HT-29 (cell line): Measurements from ENCODE around the gene GRPEL1.

DNA sequence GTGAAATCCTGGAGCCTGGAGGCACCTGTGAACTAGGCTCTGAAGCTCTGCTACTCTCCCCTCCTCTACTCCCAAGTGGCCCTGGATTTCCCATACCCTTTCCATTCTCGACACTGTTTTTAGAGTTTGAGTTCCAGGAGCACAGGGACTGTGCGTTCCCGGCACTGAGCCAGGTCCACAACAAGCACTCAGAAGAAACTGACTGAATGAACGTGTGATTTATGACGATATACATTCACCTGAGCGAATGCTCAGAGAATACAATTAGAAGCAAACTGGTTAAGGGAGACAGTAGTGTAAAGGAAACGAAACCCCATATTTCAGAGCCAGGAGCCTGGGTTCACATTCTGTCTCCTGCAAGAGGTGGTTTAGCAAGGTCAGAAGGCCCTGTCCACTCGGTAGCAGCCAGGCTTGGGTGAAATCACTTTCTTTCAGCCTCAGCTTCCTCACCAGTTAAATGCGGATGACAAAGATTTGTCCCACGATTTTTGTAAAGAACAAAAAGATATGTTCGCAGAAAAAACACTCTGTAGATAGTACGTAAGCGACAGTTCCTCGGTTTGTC lies 1.4 kb upstream of the KIAA0232 start:
- RAMPAGE, long total RNA: no peak

DNA sequence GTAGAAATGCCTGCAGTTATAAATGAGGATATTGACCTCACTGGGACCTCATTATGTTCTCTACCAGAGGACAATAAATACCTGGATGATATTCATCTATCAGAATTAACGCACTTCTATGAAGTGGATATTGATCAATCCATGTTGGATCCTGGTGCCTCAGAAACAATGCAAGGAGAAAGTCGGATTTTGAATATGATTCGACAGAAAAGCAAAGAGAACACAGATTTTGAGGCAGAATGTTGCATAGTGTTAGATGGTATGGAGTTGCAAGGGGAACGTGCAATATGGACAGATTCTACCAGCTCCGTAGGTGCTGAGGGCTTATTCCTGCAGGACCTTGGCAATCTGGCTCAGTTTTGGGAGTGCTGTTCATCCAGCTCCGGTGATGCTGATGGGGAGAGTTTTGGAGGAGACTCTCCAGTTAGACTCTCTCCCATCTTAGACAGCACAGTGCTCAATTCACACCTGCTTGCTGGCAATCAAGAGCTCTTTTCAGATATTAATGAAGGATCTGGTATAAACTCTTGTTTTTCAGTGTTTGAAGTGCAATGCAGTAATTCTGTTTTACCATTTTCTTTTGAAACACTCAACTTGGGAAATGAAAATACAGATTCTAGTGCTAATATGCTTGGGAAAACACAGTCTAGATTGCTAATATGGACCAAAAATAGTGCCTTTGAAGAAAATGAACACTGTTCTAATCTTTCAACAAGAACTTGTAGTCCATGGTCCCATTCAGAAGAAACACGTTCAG lies 47.7 kb upstream of the TBC1D14 start:
- RAMPAGE, long total RNA: no peak

DNA sequence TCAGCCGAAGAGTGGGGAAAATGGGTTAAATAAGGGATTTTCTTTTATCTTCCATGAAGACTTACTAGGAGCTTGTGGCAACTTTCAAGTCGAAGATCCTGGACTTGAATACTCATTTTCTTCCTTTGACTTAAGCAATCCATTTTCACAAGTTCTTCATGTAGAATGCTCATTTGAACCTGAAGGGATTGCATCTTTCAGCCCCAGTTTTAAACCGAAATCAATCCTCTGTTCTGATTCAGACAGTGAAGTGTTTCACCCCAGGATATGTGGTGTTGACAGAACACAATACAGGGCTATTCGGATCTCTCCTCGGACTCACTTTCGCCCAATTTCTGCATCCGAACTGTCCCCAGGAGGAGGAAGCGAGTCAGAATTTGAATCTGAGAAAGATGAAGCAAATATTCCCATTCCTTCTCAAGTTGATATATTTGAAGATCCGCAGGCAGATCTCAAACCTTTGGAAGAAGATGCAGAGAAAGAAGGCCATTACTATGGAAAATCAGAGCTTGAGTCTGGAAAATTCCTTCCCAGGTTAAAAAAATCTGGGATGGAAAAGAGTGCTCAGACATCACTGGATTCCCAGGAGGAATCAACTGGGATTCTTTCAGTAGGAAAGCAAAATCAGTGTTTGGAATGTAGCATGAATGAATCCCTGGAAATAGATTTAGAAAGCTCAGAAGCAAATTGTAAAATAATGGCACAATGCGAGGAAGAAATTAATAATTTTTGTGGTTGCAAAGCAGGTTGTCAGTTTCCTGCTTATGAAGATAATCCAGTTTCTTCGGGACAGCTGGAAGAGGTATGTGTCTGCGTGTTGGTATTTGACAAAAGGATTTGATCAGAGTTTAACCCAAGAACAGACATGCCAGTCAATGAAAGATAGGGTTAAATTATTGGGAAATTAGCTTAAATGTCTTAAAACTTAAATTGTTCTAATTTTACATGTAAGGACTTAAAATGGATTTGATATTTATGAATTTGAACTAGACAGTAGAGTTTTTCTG lies 45.9 kb upstream of the TBC1D14 start:
- RAMPAGE, long total RNA: no peak

DNA sequence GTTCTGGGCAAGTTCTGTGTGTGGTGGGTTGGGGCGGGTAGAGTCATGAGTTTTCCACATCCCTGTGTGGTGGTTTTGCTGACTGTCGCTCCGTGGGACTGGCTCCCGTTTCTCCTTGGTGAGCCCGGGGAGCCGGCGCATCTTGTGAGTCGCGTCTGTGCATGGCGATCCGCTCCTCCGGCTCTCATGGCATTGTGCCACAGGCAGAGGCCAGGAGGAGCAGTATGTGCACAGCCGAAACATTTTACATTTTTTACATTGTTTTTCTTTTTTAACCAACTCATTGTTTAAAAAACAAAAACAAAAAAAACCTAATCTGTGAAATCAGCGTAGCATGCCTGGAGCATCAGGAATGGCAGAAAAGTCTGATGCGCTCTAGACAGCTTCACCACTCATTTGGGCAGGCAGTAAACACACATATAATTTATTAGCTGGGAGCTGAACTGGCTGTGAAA lies 27.6 kb upstream of the TBC1D14 start:
- RAMPAGE, long total RNA: no peak

GRCh38 chr4:6885858-6886738 lies 23.5 kb upstream of the TBC1D14 start:
- RAMPAGE, long total RNA: no peak

- RAMPAGE, long total RNA: no peak
Observed at GRCh38 chr4:6923905-6924968, 14.6 kb downstream of the TBC1D14 start.

- RAMPAGE, long total RNA: no peak
Observed at GRCh38 chr4:6963054-6963785, 53.6 kb downstream of the TBC1D14 start.

DNA sequence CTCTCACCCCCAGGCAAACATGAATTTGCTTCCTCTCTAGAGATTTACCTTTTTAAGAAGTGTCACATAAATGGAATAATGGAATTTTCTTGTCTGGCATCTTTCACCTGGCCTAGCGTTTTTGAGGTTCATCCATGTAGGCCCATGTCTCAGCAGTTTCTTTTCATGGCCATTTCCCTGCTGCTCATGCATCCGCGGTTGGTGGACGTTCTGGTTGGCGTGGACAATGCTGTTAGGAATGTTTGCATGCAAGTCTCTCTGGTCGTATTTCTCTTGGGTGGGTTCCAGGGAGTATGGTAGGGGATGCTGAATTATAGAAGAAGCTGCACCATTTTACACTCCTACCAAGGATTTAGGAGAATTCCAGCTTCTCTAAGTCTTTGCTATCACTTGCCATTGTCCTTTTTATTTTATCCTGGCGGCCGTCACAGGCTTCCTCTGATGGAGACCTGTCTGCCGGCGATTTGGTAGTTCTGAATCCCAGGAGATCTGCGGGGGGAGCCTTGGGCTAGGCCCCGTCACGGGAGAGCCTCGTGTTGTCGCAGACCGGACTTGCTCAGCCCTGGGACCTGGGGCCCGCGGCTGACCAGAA lies 56.6 kb downstream of the CCDC96 start:
- RAMPAGE, long total RNA: no peak

DNA sequence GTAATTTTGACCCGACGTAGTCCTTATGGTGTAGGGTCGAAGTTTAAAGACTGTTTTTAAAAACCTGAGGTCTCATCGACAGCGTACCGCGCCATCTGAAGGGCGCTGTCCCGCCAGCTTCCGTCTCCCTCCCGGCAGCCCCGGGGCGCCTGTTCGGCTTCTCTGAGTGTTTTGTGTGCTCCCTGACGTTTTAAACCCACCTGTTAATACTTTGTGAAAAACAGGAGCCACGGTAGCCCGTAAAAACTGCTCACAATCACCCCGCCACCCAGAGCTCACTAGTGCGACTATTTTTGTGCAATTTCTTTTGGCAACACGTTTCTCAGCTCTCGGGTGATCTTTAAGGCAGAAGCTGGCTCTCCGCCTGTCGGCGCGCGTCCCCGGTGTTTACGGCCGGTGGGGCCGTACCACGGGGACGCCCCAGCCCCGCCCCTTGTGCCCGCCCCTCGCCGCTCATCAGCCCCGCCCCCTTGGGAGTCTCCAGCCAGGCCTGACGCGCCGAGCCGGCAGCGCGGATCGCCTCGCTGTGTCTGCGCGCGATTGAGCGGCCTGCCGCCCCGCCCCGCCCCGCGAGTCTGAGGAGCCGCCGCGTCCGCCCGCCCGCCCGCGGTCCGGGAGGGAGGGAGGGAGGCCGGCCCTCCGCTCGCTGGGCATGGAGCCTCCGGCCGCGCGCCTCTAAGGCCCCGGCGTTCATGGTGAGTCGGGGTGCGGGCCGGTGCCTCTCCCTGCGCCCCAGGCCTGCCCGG lies 56.0 kb downstream of the CCDC96 start:
- RAMPAGE, long total RNA: no peak

DNA sequence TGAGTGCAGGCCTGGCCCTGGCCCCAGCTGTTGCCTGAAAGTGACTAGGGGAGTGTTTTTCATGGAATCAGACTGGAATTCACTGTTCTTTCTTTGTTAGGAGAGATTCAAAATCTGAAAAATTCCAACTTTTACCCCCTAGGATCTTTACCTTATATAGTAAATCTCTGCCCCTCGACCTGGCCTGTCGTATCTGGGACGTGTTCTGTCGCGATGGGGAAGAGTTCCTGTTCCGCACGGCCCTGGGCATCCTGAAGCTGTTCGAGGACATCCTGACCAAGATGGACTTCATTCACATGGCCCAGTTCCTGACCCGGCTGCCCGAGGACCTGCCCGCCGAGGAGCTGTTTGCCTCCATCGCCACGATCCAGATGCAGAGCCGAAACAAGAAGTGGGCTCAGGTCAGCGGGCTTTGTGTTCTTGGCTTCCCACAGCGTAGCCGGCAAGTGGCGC lies 17.9 kb downstream of the CCDC96 start:
- RAMPAGE, long total RNA: no peak

DNA sequence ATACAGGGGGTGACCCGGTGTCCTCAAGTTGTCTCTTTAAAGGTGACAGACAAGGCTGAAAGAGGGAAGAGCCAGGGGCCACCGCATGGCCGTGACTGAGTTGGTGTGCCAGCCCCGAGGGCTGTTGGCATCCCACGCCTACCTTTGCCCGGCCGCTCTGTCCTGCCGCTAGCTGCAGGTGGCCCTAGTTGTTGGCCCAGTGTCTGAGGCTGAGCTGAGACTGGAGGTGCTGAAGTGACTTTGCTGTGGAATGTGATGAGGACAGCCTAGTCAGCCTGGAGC lies 6.5 kb downstream of the TADA2B start:
- RAMPAGE, long total RNA: no peak

- RAMPAGE, long total RNA: no peak
Observed at GRCh38 chr4:7056129-7056674, 11.7 kb downstream of the GRPEL1 start.

GRCh38 chr4:7067866-7068822 lies at the start of gene GRPEL1:
Gene GRPEL1 (minus strand): TSS chr4:7068064.
- RAMPAGE, long total RNA: start-site peak on the minus strand at chr4:7068046-7068075, 141 and 336 reads in 2 replicates

GRCh38 chr4:7207102-7207539 lies 14.8 kb downstream of the SORCS2 start:
- RAMPAGE, long total RNA: no peak

DNA sequence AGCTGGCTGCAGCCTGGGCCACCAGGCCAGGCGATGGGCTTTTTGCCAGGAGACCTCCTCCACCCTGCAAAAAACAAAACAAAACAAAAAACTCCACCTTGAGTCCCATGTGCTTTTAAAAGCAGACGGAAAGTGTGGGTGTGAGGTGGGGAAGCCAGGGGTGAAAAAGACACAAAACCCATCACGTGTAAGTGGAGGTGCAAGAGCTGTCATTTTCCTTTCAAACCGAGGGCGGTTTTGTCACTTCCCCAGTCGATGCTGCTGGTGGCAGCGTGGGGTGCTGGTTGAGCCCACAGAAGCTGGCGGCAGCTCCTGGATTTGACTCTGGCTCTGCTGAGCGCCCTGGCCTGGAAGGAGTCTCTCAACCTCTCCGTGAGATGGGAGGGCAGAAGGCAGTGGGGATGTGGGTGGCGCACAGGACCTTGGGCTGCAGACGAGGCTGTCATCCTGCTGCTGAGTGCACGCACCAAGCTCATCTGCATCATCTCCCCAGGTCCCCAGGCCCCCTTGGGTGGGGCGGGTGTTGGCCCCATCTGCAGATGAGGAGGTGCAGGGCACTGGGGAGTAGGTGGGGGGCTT lies 110.0 kb downstream of the PSAPL1 start:
- RAMPAGE, long total RNA: no peak

- RAMPAGE, long total RNA: no peak
Observed at GRCh38 chr4:7498869-7499068, 64.0 kb upstream of the PSAPL1 start.

DNA sequence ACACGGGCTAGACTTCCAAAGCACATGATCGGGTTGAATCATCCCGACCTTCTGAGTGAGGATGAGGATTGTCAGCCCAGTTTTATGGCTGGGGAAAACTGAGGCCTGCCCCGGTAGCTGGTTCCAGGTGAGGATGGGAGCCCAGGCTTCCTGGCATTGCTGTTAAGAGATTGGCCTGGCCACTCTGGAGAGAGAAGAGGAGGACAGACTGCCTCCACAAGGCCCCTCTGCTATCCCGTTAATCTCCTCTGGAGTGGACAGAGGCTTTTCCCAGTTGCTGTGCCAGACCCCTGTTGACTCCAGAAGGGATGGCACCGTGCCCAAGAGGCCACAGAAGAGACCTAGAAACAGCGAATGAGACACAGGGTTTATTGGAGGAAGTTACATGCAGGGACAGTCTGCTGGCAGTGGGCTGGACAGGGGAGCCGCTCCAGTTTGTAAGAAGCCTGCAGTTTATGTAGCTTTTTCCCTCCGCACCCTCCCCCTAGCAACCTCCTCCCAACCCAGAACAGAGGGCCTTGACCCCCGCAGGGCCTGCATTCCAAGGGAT lies 216.6 kb upstream of the PSAPL1 start:
- RAMPAGE, long total RNA: no peak

GRCh38 chr4:7777024-7777668 lies 162.5 kb downstream of the AFAP1 start:
- RAMPAGE, long total RNA: no peak

DNA sequence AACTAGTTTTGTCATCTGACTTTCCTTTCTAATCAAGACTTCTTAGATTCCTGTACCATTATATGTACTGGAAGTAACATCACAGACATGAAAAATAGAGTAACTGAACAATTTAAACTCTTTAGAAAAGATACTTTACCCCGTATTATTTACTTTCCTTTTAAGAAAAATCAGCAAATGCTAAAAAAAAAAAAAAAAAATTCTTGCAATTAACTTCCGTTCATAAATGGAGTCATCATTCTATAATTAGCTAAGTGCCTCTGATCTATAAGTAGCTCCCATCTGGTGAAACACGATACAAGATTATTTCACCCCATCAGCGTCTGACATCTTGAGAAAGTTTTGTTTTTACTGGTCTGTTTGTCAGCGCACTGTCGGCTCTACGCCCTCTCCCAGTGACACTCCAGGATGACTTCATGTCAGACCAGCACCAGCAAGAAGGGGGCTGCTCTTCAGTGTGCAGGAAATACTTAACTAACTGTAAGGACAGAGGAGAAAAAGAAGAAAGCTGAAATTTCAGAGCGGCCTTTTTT lies 108.4 kb downstream of the AFAP1 start:
- RAMPAGE, long total RNA: no peak

GRCh38 chr4:7854958-7855520 lies 84.6 kb downstream of the AFAP1 start:
- RAMPAGE, long total RNA: no peak